Amniotic epithelial cell (primary cell): ENCODE results near the gene CDKAL1.

- RRBS, result 88% methylated on average over 1 of the region's 7 CpGs
Observed at GRCh38 chr6:16697583-16698337, 63.5 kb downstream of the ATXN1 start.

DNA sequence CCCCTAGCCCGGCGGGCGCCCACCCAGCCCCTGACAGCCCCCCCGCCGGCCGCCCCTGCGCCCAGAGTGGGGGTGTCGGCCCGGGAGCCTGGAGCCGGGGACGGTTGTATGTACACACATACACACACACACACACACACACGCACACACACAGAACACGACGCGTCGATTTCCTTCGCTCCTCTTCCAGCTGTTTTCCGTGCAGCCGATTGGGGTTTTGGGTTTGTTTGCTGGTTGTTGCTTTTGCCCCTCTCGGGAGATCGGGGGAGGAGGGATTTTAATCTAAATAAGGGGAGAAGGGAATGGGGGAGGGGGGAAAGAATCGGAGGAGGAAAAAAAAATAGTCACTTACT is 338 bp downstream of the ATXN1 start:
- RRBS, result 2% methylated on average over 9 of the region's 22 CpGs

GRCh38 chr6:16768930-16769575 is 7.8 kb upstream of the ATXN1 start:
- RRBS, result no CpG with 5 or more reads among the region's 12 CpGs

DNA sequence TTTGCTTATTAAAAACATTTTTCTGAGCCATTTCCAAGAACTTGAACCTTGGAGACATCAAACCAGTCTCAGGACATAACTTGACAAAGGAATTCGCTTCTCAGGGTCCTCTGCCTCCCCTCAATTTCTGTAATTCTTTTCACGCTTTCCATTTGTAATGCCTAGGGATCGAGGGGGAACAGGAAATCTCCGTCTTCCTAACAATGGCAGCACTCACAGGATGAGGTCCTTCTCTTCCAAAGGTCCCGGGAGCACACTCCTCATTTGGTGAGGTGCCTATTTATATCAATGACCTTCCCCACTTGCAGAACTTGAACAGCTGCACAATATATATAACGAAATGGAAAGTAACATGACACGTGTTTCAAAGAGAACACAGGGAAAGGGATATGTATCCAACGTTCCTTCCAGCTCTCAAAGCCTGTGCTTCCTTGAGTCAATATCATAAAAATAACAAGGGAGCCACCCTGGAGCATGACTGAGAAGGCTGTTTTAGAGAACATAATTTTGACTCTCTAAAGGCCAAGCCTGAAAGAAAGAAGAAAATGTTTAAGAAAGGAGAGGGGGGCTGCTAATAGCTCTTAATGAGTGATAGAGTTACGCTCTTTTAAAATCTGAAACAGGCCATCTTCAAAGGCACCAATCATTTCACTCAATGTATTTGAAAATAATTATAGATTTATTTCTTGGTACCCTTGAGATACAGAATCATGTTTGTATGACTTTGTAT is 78.6 kb upstream of the RBM24 start:
- RRBS, result no CpG with 5 or more reads among the region's 9 CpGs

DNA sequence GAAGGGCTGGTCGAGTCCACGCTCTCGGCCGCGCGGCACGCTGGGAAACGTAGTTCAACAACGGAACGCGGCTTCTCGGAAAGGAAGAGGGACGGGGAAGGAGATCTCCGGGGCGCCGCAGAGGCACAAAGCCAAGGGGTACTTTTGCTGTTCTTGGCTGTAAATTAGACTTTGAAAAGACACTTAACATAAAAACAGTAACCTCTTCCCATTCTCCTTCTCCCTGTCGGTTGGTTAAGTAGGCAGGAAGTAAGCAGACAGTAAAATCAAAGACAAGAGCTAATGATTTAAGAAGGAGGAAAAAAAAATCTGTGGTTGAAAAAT is 228 bp upstream of the NUP153 start:
- RRBS, result no CpG with 5 or more reads among the region's 17 CpGs

DNA sequence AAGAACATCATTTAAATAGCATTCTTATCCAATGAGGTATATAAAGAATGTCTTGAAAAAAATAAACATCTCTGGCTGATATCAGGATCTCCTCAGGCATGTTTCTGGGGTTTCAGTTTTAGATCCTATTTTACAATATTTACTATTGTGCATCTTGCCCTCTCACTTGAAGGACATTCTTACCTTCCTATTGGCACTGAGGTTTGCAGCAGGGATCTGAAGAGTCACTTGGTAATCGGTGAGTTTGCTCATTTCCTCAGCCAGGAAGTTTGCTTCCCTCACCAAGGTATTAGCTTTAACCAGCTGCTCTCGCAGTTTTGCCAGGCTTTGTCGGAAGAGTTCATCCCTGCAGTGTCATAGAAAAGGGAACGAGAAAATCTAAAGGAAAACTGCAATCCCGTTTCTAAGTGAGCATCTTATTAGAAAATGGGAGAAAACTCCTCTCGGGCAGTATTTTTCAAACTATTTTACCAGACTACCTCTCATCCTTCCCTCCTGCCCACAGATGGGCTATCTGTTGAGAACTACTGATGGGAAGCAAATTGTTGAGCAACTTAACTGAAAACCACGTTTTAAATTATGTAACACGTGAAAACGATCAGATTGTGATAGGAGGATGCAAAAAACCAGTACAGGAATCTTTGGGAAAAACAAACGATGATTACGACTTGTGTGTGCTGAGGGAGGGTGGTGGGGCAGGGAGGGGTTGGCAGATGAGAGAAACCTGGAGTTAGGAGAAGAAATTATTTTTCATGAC is 102.0 kb upstream of the NUP153 start:
- RRBS, result no CpG with 5 or more reads among the region's 11 CpGs

GRCh38 chr6:17811004-17811560 is 104.4 kb upstream of the NUP153 start:
- RRBS, result no CpG with 5 or more reads among the region's 4 CpGs

GRCh38 chr6:17850497-17851146 is 136.8 kb downstream of the KIF13A start:
- RRBS, result no CpG with 5 or more reads among the region's 4 CpGs

DNA sequence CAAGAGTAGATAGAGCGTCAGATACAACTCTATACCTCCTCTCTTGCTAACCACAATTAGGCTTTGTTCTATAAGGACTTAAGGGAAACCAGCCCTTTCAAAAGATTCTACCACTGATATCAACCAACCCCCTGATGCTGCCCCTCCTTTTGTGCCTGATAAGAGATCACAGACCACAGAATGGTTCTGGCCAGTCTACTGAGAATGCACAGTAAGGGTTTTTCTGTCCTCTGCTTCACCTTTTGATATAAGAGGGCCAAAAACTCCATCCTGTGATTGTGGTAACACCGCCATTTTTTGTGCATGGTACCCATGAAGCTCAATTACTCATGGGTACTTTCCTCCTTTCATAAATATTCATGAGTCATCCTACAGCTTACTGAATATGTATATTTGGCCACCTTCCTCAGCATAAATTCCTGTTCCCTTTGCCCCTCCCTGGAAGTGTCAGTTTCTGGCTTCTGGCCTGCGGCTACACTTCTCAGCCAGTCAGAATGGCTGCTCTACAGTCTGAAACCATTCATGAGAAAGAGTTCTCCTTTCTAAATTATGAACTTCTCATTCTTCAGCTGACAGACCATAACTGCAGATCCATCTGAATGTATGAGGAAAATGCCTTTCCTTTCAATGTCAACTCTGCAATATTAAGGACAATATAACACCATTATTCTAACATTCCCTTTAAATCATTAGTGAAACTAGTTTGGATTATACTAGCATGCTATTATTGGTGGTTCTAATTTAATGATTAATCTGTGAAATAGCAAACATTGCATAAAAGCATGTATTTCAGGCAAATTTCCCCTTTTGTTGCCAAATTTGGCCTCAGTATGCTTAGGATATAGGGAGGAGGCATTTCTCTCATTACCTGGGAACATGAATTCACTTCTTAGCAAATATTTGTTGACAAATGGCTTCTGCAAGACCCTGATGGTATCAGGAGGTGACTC is 1.9 kb downstream of the TPMT start:
- RRBS, result no CpG with 5 or more reads among the region's 3 CpGs

DNA sequence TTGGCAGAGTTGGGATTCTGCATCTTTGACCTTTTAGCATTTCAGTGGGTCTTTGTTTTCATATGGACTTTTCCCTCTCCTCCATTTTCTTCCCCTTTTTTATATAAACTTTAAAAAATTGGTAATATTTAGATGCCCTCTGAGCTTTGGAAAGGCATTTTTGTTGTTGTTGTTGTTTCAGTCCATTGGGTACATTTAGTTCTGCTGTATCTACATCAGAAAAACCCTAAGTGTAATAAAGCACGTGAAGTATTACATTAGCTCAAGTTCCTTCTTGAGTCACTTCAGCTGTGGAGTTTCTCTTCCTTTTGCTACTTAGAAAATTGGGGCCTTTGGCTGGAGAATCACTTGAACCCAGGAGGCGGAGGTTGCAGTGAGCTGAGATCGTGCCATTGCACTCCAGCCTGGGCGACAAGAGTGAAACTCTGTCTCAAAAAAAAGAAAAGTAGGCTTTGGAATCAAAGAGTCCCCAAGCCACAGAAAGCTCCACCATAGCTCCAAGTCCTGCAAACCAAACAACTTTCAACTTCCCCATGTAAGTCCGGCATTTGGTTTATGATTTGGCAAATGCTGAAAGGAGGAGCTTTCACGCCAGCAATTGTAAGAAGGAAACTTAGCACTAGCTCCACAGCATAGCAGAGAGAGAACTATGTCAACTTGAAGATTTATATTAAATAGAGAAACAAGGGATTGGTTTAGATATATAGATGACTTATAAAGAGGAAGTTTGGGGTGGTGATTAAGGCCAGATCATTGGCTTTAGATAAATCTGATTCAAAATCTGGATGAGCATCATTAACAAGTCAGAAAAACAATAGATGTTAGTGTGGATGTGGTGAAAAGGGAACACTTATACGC is 56.5 kb upstream of the RNF144B start:
- RRBS, result no CpG with 5 or more reads among the region's 7 CpGs

DNA sequence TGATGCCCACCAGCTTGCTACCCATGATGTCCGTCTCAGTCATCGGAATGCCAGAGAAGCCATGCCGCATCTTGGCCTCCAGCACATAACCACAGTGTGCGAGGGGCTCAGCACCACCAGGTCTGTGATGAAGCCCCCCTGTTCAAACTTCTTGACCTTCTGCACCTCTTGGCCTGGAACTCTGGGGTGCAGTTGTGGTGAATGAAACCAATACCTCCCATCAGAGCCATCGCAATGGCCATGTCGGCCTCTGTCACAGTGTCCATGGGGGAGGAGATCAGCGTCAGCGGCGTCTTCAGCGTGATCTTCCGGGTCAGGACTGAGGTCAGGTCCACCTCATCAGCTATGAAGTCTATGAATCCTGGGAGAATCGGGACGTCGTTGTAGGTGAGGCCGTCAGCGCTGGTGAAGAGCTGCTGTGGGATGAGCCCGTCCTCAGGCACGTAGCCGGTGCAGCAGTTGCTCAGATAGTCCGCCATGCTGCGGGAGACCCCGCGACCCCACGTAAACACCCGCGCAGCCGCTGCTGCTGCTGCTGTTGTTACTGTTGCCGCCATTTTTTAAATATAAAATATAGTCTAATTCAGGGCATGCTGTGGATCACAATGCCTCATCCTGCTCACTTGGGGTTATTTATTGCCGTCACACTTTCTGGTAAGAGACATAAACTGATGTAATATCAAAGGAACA is 18.8 kb upstream of the RNF144B start:
- RRBS, result no CpG with 5 or more reads among the region's 29 CpGs

DNA sequence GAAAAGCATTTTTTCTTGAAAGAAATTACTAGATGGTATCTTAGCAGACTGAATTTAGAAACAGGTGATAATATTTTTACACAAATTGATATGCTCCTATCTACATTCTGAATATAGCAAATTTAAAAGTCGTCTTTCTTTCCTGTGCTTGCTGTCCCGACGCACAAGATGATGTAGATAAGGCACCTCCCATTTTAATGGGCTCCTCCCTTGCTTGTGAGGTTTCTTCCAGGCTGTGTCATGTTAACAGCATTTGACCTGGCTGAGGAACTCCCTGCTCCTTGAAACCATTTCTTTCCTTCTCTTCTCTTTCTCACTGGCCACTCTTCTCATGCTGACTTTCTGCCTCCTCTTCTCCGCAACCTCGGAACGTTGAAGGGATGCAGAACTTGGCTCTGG is 14.5 kb upstream of the ID4 start:
- RRBS, result no CpG with 5 or more reads among the region's 6 CpGs

- RRBS, result no CpG with 5 or more reads among the region's 6 CpGs
Observed at GRCh38 chr6:19849545-19850264, 12.5 kb downstream of the ID4 start.

GRCh38 chr6:20202586-20203011 is 9.7 kb downstream of the MBOAT1 start:
- RRBS, result no CpG with 5 or more reads among the region's 1 CpG

DNA sequence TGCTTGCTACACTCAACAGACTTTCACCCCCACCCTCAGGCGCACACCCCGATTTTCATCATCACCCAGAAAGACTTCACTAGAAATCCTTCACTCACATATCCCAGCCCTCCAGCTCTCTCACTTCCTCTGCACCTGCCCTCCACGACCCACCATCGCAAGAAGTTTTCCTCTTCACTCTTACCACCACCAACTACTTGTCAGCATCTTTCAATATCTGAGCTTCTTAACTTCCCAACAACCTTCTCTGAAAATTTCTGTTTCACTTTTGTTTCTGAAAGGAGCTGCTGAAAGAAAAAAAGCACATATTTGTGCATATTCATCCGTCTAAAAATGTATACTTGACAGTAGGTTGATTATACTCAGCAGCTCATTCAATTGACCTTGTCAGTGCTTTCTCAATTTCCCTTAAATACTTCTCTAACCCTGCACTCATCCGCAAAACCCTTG is 5.5 kb downstream of the MBOAT1 start:
- RRBS, result no CpG with 5 or more reads among the region's 6 CpGs

DNA sequence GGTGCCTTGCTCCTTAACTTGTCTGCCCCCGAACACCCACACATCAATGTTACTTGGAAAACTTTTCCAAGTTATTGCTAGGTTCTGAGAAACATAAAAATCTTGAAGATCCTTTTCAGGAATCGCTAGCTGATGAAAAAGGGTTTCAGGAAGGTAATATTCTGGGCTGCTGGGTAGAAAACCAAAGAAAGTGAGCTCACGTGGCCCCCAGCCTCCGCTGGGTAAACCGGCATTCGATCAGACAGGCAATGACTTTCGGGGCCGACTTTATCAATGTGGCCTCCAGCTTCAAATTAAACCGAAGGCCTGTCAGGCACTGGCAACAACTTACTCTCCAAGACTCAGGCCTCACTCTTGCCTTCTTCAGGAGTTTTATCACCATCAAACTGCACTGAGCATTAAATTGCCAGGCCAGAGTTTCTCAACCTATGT is 878 bp upstream of the MBOAT1 start:
- RRBS, result no CpG with 5 or more reads among the region's 9 CpGs

DNA sequence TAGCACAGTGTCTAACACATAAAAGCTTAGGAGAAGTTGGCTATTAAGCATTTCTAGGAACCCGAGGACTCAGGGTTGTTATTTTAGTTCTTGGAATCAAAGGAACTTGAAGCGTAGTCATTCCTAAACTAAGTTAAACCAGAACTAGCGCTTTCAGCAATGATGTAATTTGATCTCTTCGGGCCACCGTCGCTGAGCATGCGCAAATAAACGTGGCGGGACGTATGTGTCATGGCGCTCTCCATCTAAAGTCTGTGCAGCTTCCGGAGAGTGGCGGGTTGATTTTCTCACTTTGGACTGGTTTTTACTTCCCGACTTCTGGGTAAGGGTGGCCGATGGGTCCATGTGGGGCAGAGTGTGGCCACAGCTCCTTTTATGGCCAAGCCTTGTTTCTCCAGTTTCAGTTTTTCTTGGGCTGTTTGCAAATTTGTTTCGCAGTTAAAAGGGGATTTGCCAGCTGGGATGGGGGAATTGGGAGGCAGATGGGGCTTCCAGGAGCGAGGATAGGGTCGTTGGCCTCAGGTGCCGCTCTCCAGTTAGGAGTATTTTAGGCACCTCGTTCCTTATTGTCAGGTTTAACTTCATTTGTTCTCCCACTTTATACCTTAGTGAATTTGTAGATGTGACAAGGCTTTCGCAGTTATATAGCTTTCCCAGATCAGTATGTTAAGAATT is at the start of gene CDKAL1:
Gene CDKAL1 (plus strand): TSS at position 205 of the 675 bp plus-strand sequence.
- RRBS, result no CpG with 5 or more reads among the region's 21 CpGs

DNA sequence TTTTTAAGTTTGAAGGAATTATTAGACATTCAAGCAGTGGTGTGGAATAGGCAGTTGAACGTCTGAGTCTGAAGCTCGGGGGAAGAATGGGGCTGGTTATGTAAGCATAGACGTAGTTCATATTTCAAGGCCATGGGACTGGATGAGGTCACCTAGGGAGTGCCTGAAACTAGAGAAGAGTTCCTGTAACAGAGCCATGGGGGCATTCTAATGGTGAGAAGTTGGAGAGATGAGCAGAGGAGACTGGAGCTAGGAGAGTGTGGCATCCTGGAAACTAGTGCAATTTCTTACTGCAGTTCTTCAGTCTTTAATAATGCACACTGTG is 6.5 kb downstream of the CDKAL1 start:
- RRBS, result no CpG with 5 or more reads among the region's 3 CpGs